Mesenchymal stem cell of the bone marrow (primary cell): ENCODE measurements around the genes HECW2 and MARS2.

DNA sequence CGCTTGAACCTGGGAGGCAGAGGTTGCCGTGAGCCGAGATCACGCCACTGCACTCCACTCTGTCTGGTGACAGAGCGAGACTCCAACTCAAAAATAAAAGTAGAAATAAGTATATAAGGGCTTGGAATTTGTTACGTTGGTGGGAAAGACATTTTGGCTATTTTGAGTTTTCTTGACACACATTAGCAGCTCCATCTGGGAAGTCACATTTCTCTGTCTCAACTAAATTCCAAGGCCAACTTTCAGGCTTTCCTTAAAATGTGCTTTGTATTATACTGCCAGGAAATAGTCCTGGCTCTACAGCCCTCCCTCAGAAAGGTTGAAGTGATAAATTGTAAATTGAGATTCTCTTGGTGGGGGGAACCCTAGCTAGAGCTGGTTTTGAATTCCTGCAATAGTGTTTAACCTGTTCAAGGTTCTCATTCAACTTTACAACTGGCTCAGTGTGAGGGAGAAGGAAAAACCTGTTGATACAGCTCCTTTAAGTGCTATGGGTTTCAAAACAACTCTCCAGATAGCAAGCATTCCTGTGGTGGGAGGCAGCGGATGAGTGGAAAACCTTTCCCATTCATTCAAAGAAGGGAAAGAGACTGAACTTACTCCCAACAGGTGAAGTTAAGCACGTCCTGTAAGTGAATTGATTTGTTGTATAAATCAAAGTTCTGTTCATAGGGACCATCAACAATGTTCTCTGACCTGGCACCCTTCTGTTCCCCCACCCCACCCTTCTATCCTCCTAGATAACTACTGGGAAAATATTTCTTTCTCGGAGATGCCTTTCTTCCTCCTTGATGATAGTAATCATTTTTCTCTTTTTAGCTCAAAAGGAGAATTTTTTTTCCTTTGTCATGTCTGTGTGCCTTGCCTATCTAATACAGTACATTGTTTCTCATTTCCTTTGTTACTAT, 44.3 kb upstream of the SLC39A10 start:
- CAGE, long polyA plus RNA = no peak

- CAGE, long polyA plus RNA = no peak
Measured at GRCh38 chr2:195662695-195663809, 6.0 kb downstream of the SLC39A10 start.

DNA sequence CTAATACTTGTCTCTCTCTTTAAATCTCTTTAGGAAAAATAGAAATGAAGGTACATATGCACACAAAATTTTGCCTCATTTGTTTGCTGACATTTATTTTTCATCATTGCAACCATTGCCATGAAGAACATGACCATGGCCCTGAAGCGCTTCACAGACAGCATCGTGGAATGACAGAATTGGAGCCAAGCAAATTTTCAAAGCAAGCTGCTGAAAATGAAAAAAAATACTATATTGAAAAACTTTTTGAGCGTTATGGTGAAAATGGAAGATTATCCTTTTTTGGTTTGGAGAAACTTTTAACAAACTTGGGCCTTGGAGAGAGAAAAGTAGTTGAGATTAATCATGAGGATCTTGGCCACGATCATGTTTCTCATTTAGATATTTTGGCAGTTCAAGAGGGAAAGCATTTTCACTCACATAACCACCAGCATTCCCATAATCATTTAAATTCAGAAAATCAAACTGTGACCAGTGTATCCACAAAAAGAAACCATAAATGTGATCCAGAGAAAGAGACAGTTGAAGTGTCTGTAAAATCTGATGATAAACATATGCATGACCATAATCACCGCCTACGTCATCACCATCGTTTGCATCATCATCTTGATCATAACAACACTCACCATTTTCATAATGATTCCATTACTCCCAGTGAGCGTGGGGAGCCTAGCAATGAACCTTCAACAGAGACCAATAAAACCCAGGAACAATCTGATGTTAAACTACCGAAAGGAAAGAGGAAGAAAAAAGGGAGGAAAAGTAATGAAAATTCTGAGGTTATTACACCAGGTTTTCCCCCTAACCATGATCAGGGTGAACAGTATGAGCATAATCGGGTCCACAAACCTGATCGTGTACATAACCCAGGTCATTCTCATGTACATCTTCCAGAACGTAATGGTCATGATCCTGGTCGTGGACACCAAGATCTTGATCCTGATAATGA, 23.2 kb downstream of the SLC39A10 start:
- CAGE, long polyA plus RNA = no peak

- CAGE, long polyA plus RNA = no peak
Measured at GRCh38 chr2:196133902-196134236, 37.5 kb downstream of the STK17B start.

DNA sequence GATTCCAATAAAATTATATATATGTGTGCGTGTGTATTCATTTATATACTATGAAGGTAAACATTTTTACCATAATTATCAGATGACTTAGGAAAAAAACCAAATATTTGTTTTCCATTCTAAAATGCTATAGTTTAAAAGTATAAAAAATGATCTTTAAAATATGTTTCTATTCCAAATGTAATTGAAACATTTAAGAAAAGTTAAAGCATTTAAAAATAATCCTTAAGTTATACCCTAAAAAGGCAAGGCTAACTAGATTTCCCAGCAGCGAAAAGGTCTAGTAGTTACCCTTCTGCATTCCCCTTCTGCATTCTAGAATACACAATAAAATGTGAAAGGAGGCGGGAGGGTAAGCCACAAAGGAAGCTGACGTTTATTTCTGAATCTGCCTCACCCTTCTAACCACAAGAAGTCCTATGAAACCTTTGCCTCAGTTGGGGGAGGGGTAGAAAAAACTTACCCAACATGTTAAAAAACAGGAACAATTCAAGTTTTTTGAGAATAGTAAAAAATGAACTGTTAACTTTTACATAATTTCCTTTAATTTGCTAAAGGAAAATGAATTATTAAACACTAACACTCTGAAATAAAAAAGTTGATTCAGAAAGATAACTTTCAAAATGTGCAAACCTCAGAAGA, 11.3 kb downstream of the STK17B start:
- CAGE, long polyA plus RNA = no peak

DNA sequence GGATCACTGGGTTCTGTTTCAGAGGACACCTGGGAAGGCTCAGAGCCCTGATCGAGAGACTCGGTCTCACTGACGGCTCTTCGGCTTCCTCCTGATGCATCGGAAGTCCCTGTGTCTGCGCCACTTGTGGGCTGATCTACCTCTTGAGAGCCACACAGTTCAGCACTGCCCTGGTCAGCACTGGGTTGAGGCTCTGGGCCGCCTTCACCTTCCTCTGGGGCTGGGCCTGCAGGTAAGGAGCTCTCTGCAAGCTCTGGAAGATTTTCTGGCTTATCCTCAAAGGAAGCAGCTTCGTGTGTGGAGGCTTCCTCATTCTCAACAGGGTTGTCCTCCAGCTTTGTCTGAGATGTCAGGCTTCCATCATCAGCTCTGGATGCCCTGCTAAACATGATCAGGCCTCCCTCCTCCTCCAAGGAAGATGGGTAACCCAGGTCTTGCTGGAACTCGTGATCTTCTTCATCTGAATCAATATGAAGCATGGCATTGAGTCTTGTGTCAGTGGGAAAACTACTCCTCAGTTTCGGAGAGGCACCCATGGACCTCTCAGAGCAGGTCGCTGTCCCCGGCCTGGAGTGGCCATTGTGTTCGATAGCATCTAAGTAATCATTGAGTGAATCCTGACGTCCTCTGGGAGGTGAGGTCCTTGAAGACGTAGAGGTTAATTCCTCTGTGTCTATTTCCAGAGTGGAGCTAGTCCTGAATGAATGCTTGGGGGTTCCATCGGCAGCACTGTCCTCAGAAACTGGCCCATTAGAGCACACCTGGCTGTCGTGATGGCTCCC, 147.8 kb upstream of the STK17B start:
- CAGE, long polyA plus RNA = no peak

GRCh38 chr2:196400073-196400678, 193.2 kb downstream of the HECW2 start:
- CAGE, long polyA plus RNA = no peak

DNA sequence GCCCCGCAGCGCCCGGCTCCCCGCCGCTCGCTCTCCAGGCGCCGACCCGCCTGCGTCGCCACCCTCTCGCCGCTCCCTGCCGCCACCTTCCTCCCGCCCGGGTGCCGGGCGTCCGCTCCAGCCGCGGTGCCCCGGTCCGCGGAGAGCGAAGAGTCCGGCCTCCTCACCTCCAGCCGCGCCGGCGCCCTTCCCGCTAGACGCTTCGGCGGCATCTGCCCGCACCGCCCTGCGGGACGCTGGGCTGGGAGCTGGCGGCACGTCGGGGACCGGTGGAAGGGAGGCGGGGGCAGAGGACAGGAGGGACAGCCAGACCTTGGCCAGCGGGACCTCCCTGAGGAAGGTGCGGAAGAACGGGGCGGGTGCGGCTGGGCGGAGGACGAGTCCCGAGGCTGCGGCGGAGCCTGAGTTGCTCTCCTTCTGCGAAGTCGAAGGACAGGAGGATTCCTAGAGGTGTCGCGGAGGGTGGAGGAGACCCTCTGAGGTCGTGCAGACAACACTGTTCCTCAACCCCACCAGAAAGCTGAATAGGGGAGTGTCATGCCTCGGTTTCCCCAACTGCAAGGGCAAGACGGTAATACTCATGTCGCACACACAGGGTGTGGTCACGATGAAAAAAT, at the start of gene HECW2:
Gene HECW2, minus strand, starts transcription at position 214 of the 617 bp plus-strand sequence.
- CAGE, long polyA plus RNA = no peak

- CAGE, long polyA plus RNA = no peak
Measured at GRCh38 chr2:196640140-196640712, 711 bp downstream of the CCDC150 start.

GRCh38 chr2:196971443-196971928, 45.0 kb upstream of the PGAP1 start:
- CAGE, long polyA plus RNA = no peak

- CAGE, long polyA plus RNA = no peak
Measured at GRCh38 chr2:197079975-197080174, 153.4 kb upstream of the PGAP1 start.

GRCh38 chr2:197130355-197130704, 180.2 kb downstream of the ANKRD44 start:
- CAGE, long polyA plus RNA = no peak

DNA sequence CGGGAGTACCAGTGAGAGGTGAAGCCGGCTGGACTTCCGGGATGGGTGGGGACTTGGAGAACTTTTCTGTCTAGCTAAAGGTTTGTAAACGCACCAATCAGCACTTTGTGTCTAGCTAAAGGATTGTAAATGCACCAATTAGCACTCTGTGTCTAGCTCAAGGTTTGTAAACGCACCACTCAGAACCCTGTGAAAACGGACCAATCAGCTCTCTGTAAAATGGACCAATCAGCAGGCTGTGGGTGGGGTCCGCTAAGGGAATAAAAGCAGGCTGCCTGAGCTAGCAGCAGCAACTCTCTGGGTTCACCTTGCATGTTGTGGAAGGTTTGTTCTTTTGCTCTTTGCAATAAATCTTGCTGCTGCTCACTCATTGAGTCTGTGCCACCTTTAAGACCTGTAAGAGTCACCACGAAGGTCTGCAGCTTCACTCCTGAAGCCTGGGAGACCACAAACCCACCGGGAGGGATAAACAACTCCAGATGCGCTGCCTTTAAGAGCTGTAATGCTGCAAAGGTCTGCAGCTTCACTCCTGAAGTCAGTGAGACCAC, 2.4 kb upstream of the COQ10B start:
- CAGE, long polyA plus RNA = no peak

DNA sequence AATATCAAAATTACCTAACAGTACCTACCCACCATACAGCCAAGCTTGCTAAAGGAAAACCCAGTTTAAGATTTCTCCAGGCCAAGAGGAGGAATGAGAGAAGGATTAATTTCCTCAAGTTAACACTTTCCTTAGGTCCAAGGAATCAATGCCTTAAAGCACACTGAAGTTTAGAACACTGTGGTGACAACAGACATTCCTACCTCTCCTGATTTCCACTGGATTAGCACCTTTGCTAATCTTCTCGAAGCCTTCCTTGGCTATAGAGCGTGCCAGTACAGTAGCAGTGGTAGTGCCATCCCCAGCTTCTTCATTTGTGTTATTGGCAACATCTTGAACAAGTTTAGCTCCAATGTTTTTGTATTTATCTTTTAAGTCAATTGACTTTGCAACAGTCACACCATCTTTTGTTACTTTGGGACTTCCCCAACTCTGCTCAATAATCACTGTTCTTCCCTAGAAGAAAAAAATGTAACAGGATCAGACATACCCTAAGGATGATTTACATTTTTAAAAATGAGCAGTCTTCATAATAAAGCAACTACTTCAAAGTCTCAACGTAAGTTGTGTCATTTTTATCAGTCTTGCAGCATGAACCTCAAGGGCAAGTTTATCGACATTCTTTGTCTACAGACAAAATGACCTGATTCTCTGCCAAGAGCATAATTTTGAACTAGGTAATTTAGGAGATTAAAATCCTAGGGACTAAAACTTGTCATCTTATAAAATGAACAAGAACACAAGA, 2.5 kb downstream of the HSPD1 start:
- CAGE, long polyA plus RNA = no peak

DNA sequence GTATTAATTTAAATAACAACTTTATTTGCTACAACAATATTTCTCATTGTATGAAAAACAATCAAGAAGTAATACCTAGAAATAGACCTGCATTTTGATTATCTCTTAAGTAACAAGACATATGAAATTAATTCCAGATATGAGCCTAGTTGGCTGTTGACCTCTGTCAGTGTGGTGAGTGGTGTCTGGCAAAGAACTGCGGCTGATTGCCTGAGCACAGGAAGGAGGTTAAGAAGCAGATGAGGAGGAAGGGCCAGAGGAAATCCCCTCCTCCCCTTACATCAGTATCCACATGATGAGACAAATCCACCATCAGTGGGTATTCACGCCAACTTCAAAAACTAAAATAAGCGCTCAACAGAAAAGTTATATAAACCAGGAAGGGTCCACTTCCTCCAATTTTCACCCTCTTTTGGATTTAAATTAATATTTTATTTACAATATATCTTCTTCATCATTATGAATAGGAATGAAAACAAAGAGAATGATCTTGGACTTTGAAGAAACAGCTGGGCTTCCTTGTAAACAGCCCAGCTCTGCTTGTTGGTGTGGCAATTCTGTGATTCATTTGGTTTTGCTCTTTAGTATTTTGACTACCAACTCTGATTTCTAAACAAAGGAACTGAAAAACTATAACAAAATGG, 27.3 kb downstream of the RFTN2 start:
- CAGE, long polyA plus RNA = no peak

DNA sequence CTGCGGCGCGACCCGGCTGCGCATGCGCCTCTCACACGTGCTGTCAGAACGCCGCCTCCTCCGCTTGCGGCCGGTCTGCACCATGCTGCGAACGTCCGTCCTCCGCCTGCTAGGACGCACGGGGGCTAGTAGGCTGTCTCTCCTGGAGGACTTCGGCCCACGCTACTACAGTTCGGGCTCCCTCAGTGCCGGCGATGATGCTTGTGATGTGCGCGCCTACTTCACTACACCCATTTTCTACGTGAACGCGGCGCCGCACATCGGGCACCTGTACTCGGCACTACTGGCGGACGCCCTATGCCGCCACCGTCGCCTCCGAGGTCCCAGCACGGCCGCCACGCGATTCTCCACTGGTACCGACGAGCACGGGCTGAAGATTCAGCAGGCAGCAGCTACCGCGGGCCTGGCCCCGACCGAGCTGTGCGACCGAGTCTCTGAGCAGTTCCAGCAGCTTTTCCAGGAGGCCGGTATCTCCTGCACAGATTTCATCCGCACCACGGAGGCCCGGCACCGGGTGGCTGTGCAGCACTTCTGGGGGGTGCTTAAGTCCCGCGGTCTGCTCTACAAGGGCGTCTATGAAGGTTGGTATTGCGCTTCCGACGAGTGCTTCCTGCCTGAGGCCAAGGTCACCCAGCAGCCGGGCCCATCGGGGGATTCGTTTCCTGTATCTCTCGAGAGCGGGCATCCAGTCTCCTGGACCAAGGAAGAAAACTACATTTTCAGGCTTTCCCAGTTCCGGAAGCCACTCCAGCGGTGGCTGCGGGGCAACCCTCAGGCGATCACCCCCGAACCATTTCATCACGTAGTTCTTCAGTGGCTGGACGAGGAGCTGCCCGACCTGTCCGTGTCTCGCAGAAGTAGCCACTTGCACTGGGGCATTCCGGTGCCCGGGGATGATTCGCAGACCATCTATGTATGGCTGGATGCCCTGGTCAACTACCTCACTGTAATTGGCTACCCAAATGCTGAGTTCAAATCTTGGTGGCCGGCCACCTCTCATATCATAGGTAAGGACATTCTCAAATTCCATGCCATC, at the start of gene MARS2:
Gene MARS2, plus strand, starts transcription at position 46 of the 1,036 bp plus-strand sequence.
- CAGE, long polyA plus RNA = no peak

GRCh38 chr2:197706360-197707150, 1.4 kb downstream of the MARS2 start:
- CAGE, long polyA plus RNA = no peak

GRCh38 chr2:197707469-197707921, 2.3 kb downstream of the MARS2 start:
- CAGE, long polyA plus RNA = no peak

GRCh38 chr2:197785461-197785856, 340 bp upstream of the BOLL start:
- CAGE, long polyA plus RNA = no peak

GRCh38 chr2:197805278-197805735, 914 bp downstream of the PLCL1 start:
- CAGE, long polyA plus RNA = no peak